LNCaP clone FGC (cell line): ENCODE measurements around a stretch of chr2.

GRCh38 chr2:45693148-45693845 lies 41.8 kb downstream of the PRKCE start:
- RRBS, 2 experiments, result no CpG with 5 or more reads among the region's 9 CpGs

DNA sequence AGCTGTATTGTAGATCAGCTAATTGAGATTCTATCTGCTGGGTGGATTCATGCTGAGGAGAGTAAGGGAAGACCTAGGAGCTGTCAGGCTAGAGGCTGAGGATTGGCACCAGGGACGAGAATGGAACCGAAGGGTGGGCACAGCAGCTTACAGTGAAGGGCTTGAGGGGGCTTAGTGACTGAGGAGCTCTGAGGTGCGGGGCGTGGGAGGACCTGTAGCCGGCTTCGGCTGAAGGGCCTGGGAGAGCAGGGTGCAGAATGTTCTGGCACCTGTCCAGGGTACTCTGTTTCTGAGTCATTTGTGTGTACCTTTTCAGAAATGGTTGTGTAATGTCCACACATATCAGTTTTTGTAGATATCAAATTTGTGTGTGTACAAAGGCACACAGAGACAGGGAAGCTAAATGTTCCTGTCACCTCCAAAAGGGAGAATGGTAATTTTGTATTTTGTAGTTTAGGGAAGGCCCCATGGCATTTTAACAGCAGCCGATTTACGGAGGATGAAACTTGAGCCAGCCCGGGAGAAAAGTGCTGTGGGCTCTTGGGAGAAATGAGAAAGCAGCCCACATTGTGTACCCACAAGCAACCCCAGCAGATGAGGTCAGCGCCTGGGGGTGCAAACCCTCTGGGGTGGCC lies 170.5 kb downstream of the PRKCE start:
- RRBS, 2 experiments, result no CpG with 5 or more reads among the region's 10 CpGs

DNA sequence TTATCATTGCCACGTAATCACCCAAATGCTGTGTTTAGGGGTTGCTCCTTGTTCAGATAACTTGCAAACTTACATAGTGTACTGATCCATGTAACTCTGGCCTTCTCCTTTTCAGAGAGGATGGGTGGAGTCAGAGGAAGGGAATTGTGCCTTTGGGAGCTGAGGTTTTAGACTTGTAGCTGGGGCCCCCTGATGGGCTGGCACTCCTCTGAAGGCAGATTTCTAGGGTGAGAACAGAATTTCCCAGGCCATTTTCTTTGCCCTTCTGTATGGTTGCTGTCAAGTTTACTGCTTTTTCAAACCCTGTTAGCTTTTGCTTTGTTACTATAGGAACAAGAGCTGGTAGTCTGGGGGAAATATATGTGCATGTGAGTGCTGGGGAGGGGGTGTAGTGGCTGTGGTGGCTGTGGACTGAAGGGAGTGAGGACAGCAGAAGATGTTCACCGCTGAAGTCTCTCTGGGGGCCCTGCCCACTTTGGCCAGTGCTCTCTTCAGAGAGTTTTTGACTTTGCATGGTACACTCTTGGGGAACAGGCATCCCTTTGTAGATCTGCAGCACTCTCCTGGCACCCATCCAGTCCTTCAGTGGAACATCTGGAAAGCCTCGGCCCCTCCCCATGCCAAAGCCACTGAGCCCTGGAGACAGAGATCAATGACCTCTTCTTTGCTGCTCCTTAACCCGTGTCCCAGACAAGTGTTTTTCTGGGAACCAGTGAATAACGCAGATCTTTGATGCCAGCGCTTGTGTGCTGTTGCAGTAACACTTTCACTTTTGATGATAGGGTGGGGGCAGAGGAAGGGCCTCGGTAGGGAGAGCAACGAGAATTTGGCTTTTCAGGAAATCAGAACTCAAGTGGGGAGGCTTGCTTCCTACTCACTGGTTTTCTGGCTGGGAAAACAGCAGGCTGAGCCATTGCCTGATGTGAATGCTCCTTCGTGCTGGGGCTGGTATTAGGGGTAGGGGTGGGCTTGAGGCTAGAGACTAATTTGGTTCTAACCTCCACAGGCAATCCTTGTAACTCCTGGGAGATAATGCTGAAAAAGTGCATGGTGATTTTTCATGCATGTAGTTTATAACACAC lies 209.1 kb downstream of the PRKCE start:
- RRBS, 2 experiments, result no CpG with 5 or more reads among the region's 9 CpGs

DNA sequence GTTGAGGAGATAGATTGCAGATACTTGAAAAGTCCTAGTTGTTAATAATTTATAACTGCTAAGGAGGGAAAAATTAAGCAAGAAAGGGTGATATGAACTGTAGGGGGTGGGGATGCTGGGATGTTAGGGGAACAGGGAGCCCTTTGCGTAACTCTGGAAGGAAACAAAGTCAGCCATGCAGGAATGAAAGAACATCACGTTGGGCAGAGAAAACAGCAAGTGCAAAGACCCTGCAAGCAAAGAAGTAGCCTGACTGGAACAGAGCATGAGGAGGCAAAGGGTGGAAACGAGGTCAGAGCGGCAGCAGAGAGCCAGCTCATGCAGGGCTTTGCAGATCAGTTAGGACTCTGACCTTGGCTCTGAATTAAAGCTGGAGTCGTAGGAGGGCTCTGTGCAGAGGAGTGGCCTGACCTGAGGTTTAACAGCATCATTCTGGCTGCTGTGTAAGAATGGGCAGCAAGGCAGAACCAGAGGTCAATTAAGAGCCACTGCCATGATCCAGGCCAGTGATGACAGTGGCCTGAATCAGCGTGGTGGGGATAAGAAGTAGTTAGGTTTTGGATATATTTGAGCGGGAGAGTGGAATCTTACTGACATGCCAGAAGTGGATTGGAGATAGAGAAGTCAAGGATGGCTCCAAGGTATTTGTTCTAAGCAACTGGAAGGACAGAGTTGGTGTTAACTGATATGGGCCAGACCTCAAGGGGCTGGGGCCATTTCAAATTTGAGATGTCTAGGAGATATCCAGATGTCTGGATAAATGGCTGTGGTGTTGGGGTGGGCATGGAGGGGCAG lies 220.8 kb downstream of the PRKCE start:
- RRBS, 2 experiments, result no CpG with 5 or more reads among the region's 7 CpGs

GRCh38 chr2:45992022-45992875 lies 305.0 kb upstream of the EPAS1 start:
- RRBS, 2 experiments, result no CpG with 5 or more reads among the region's 12 CpGs

DNA sequence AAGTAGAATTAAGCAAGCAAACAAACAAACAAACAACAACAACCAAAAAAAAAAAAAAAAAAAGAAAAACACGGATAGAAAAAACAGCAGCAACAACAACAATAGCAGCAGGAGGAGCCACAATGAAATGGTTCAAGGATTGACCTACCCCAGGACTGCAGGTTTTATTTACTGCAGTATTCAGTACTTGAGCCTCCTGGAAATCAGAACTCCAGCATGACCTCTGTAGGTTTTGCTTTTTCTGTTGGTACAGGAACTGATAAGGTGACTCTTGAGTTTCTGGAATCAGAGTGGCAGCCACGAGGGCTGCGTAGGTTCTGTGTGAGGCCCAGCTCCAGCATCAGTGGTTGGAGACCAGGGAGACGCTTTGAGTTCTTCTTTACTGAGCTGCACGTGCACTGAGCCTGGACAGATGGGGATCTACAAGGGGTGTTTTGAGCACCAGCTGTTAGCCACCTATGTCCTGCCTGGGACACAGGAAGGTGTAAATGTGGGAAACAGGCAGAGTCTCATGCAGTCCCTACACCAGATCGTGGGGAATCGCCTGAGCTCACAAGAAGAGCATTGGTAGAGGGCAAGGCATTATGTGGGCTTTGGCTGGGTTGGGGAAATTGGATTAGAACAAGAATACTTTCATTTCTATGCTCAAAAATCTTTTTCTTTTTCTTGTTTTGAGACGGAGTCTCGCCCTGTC lies 222.7 kb upstream of the EPAS1 start:
- RRBS, 2 experiments, result no CpG with 5 or more reads among the region's 9 CpGs

GRCh38 chr2:46097583-46098288 lies 199.5 kb upstream of the EPAS1 start:
- RRBS, 2 experiments, result no CpG with 5 or more reads among the region's 5 CpGs

DNA sequence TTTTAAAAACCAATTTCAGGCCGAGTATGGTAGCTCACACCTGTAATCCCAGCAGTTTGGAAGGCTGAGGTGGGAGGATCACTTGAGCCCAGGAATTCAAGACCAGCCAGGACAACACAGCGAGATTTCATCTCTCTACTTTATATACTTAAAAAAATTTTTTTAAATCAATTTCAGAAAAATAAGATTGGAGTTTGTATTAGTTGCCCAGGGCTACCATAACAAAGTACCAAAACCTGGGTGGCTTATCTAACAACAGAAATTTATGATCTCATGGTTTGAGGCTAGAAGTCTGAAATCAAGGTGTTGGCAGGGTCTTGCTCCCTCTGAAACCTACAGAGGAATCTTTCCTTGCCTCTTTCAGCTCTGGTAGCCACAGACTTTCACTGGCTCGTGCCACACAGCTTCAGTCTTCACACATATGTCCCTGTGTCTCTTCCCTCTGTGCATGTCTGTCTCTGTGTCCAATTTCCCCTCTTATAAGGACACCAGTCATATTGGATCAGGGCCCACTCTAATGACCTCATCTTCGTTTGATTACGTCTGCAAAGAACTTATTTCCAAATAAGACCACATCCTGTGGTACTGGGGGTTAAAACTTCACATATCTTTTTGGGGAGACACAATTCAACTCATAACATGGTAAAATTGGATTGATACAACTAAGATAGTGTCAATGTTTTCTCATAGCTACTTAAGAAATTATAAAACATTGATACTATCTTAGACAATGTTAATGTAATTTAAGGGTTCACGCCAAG lies 119.9 kb upstream of the EPAS1 start:
- RRBS, 2 experiments, result no CpG with 5 or more reads among the region's 6 CpGs

DNA sequence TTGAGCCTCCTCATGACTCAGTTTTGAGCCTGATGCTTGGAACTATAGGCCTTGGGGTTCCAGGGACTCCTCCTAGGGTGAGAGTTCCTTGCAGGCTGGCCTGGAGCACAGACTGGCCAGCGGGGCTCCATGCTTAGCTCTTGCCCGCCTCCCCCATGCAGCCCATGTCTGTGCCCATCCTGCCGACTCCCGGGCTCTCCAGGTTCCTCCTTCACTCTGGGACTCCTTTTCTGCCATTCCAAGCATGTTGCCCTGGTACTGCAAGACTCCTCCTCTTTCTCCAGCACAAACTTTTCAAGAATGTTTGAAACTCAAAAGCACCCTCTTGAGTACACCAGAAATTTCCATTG lies 108.9 kb upstream of the EPAS1 start:
- RRBS, 2 experiments, result no CpG with 5 or more reads among the region's 4 CpGs

DNA sequence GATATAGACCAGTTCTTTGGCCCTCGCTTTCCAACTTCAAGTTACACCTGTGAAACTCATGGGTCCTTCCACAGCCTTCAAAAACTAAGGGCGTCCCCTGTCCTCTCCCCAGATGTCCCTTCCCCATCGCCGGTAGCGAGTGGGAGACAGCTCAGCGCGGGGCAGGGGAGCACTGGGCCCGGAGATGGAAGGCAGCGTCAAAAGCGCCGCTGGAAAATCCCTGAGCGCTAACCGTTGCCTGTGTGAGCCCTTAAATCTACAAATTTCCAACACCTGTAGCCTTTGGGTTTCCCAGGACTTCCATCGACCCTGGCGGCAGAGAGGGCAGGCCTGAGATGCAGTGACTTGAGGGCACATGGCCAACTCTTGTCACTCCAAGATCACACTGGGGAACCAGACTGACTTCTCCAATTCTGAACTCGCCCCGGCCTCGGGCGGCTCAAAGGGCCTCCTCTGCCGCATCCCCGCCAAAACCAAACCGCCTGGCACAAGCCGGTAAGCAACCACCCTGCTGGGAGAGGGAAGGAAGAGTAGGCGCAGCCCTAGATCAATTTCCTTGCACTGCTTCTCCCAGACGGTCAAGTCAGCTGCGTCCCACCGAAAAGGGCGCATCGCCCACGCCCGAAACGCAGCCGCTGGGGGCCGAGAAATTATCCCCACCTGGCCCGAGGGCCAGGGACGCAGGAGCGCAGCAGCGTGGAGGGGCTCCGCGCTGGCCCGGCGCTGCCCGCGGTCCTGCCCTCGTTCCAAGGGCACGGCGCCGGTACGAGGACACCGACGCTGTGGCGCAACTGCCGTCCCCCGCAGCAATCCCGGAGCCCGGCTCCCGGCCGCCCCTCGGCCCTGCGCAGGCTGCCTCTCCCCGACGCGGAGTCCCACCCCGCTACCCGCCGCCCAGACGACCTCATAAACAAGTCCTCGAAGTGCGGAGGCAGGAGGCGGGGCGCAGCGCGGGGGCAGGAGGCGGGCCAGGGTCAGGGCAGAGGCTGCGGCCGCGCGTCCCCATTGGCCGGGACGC lies 667 bp upstream of the EPAS1 start:
- RRBS, 2 experiments, result 26 to 46% methylated on average over 20 to 27 of the region's 80 CpGs

- RRBS, 2 experiments, result no CpG with 5 or more reads among the region's 4 CpGs
These were observed 8.5 kb downstream of the EPAS1 start for GRCh38 chr2:46305732-46306133.

DNA sequence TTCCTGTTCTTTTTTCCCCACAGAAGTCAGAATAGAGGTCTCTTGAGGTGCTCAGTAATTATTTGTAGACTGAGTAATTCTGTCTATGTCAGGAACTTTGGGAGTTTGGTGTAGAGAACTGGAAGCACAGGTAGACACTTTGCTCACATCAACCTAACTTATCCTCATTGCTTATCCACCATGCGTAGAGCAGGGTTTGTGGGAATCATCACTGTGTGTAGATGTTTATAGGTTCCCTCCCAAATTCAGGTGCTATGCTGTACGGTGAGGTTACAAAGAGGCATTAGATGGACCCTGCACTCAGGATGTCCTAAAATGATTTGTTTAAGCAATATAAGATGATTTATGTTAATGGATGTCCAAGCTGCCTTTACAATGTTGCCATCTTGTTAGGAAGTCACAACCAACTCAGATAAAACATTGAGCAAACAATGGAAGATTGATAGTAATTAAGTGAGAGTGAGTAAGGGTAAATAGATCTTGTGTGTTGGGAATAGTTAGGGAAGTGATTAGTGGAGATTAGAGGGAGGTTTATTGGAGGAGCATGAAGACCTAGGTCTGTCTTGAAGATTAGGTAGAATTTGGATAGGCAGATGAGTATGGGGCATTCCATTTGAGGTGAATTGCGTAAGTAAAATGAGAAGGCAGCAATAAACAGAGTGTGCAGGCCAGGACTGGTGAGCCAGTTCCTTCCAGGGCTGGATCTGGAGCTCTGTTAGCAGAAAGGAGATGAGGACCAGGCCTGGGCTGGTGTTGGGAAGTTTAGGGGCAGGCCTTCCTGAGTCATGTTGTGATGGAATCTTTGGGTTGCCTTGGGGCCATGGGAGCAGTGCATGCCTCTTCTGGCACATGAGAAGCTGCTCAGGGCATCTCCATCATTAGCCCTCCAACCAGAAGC lies 12.1 kb downstream of the EPAS1 start:
- RRBS, 2 experiments, result no CpG with 5 or more reads among the region's 3 CpGs

DNA sequence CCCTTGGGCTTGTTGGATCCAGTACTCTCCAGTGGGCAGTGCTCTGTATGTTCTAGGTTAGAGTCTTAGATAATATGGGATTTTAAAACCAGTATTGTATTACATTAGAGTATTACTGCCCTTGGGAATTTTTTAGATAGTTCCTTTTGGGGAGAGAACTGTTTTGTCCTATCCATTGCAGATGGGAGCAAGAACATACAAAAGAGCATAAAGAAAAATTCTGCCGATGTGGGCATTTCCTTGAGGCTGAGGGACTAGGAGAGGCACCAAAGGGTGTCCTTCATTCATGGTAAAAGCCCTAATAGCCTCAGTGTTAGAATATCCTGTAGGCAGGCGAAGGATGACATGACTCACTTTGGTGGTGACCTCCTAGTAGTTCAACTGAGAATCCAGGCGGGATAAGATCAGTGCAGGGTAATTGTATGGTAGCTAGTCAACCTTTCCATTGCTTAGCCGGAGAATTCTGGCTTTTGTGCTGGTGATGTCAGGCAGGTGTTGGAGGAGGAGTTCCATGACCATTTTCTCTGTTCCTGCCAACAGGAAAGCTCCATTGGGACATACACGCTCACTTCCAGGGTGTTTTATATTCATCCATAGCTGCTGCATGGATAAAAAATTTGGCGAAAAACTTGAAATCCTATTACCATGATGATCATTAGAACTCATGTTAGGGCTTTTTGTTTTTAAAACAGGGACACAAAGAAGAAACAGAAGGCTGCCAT lies 28.1 kb downstream of the EPAS1 start:
- RRBS, 2 experiments, result no CpG with 5 or more reads among the region's 6 CpGs

- RRBS, 2 experiments, result no CpG with 5 or more reads among the region's 16 CpGs
These were observed 55.5 kb downstream of the EPAS1 start for GRCh38 chr2:46352518-46353307.

GRCh38 chr2:46356492-46356951 lies 59.3 kb downstream of the EPAS1 start:
- RRBS, 2 experiments, result no CpG with 5 or more reads among the region's 4 CpGs

DNA sequence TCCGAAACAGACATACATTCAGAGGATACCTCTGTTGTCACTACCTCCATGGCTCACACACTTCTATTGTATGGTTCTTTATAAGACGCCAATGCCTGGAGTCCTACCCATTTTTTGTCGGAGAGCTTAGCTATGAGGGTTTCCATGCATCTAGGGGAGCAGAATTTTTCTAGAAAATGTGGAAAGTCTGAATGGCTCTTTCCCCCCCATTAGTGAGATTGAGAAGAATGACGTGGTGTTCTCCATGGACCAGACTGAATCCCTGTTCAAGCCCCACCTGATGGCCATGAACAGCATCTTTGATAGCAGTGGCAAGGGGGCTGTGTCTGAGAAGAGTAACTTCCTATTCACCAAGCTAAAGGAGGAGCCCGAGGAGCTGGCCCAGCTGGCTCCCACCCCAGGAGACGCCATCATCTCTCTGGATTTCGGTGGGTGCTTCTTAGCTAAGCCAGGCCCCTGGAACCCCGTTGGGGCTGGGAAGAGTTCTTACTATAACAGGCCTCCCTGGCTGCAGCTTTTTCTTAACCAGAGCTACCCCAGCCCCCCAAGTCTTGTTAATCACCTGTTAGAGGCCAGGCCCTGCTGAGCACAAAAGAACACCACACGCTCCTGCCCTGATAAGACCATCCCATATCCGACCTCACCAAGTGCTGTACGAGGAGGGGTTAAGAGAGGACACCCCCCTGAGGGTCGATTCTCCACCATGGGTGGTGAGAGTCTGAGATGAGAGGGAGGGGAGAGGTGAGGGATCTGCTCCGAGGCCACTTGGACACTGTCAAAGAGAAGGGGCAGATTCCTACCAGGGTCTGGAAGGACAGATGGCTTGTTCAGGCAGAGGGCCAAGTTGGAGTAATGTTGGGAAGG lies 79.4 kb downstream of the EPAS1 start:
- RRBS, 2 experiments, result no CpG with 5 or more reads among the region's 13 CpGs

DNA sequence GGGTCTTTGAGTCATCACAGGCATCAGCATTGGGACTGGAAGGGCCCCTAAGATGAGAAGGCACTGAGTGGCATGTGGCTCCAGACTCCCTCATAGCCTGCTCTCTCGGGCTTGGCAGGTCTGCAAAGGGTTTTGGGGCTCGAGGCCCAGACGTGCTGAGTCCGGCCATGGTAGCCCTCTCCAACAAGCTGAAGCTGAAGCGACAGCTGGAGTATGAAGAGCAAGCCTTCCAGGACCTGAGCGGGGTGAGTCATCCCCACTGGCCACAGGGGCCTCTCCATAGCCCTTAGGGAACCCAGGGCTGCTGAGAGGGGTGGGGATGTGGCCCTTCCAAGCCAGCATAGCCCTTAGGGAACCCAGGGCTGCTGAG lies 84.3 kb downstream of the EPAS1 start:
- RRBS, 2 experiments, result no CpG with 5 or more reads among the region's 6 CpGs

DNA sequence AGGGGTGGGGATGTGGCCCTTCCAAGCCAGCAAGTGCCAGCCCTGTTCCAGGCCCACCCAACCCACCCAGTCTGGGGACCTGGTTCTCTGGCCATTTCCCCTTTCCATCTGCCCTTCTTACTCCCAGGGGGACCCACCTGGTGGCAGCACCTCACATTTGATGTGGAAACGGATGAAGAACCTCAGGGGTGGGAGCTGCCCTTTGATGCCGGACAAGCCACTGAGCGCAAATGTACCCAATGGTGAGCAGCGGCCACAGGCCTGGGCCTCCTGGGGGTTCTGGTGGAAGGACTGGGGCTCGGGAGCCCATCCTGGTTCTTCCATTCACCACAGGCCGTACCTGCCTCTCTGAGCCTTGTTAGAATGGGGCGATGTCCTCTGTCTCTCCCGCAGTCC lies 84.6 kb downstream of the EPAS1 start:
- RRBS, 2 experiments, result no CpG with 5 or more reads among the region's 8 CpGs

- RRBS, 2 experiments, result no CpG with 5 or more reads among the region's 16 CpGs
These were observed 91.8 kb downstream of the EPAS1 start for GRCh38 chr2:46388755-46389661.

DNA sequence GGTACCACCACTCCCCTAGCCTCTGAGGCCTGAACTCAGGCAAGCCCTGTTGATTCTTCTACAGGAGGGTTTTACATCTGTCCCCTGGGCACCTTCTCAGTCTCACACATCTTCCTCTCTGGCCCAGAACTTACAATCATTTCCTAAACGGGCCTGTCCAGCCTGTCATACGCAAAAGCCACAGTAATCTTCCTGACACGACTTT lies 82.8 kb upstream of the RHOQ start:
- RRBS, 2 experiments, result no CpG with 5 or more reads among the region's 3 CpGs